ENCODE measurements around a stretch of chr2.

DNA sequence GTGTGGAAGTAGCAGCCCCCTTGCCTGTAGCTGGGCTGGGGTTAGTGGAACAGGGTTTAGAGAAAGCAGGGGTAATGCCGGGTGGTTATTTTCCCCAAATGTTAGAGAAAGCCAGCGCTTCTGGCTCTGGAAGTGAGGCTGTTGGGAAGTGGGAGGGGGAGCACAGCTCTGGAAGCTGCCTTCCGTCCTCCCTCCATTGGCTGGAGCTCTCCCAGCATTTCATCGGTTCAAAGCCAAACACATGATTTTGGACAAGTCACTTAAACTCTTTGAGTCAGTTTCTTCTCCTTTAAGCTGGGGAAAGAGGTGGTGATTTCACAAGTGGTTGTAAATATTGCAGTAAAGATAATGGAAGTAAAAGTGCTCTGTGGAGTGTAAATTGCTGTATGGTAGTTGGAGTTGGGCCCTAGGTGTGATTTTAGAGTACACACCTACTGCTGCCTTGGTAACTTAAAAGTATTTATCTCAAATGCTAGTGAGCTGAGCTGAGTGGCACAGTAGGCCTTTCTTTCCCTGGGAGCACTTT lies 54.6 kb downstream of the ASAP2 start:
- PRO-cap: no peak
- RAMPAGE, long total RNA, 3 experiments: no peak in any of the 3 experiments

GRCh38 chr2:9298211-9299077 lies 91.8 kb downstream of the ASAP2 start:
- PRO-cap: no peak
- RAMPAGE, long total RNA, 3 experiments: no peak in any of the 3 experiments

DNA sequence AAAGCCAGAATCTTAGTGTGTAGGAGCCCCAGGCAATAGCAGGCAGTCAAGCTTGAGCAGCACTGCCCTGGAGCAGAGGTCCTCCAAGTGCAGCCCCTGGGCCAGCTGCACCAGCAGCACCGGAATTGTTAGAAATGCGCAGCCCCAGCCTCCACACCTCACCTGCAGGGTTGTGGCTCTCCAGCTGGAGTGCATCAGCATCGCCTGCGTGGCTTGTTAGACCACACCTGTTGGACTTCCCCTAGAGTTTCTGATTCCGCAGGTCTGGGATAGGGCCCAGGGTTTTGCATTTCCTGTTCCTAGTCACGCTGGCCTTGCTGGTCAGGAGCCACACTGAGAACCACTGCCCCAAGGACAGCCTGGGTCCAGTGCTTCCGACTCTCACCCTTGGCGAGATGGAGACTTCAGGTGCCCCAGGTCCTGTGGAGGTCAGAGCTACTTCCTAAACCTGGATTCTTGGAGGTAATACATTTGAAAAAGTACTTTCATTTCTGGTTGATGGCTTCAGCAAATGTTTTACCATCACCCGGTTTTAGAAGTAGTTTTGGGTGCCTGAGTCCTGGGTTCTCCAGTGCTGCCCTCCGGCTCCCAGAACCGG lies 100.4 kb downstream of the ASAP2 start:
- PRO-cap: no peak
- RAMPAGE, long total RNA, 3 experiments: no peak in any of the 3 experiments

GRCh38 chr2:9398711-9399635 lies 24.4 kb downstream of the ITGB1BP1 start:
- PRO-cap: bidirectional peak, plus-strand start at chr2:9399190, minus-strand start at chr2:9398905
- RAMPAGE, long total RNA, 3 experiments: no peak in any of the 3 experiments

GRCh38 chr2:9548248-9549055 lies 7.2 kb downstream of the ADAM17 start:
- PRO-cap: no peak
- RAMPAGE, long total RNA, 3 experiments: no peak in any of the 3 experiments

DNA sequence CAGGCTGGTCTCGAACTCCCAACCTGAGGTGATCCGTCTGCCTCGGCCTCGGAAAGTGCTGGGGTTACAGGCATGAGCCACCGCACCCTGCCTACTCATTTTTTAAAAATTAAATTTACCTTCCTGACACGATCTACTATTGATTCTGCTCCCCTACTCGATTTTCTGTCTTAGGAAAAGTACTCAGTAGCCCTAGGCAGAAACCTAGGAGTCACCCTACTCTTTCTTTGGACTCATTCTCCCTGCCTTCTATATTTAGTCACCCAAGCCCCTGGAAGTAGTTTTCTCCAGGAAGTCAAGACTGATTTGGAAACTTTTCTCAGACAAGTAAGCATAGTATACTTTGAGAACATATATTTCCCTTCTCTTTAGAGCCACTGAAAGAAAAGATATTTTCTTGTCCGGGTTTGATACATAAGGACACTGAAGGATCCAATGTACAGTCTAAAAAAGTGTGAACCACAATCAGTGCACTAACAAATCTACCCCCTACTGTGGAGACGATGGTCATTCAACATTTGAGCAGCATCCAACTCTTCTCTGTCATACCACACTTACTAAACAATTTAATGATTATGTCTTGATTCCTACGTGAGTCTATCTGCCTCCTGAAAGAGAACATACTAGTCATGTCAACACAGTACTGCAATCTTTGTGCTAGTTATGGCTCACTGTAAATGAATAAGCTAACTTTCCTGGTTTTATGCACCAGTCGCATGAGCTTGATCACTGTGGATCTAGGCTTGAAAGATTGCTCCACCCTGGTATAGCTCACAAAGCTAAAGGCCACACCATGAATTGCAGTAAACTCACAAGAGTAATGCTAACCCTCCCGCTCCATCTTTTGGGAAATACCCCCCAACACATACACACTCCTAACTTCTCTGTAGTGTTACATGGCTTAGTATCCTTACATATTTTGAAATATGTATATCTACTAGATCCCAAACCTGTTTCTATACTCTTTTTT lies 19.8 kb downstream of the YWHAQ start:
- PRO-cap: no peak
- RAMPAGE, long total RNA, 3 experiments: start-site peak on the minus strand in 1 of 3 experiments, centred at position 343 of the sequence, 6 reads per replicate

DNA sequence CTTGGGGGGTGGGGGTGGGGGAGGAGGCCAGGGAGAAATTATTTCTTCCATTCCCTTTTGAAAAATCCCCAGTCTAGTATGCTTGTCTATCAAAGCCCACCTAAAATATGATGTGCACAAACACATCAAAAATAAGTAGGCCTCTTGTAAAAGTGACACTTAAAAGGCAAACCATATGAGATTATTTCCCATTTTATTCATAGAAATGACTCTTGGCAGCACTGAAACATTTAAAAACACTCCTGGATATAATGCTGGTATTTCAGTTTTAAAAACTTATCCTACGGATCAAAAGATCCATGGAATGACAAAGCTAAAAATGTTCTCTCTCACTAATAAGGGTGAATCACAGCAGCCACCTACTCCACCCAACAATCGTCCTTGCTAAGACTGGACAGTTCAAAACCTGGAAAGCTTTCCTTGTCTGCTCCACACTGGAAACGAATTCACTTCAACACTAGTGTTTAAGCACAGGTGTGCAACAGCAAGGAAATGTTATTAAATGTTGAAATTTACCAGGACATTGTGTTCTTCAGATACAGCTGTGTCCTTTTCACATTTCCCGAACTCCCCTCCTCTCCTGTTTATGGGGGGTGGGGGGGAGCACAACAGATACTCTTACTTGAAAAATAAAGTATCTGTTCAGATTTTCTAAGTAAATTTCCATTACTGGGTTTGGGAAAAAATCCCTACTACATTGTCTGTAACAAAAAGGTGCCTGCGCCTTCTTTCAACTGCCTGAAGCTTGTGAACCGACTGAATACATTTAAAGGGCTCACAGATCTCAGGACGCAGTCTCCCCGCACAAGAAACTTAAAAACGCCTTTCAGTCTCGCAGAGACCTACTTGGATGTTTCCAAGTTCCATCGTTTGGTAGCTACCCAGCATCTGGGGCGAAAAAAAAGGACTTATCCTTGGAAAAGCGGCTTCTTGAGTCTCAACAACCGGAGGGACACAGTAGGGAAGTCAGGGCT lies 1.5 kb downstream of the YWHAQ start:
- PRO-cap: no peak
- RAMPAGE, long total RNA, 3 experiments: no peak in any of the 3 experiments

- PRO-cap: no peak
- RAMPAGE, long total RNA, 3 experiments: no peak in any of the 3 experiments
Observed at GRCh38 chr2:9686037-9686592, 55.3 kb upstream of the YWHAQ start.

DNA sequence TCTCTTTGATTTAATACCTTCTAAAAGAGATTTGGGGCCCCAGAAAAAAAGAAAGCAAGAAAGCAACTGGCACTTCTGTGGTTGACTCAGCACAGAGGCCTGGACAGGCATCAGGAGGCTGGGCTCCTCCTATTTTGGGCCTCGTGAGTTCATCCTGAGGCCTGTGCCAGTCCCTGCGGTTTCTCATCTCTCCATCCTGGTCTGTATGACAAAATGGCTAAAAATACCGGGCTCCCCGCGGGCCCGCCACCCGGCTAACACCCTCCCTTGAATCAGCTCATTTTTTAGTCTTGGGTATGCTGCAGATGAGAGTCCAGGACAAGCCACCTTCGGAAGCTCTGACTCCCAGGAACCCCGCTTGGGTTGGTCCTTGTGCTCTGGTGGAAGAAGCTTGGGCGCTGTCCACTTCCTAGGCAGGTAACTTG lies 62.4 kb upstream of the YWHAQ start:
- PRO-cap: no peak
- RAMPAGE, long total RNA, 3 experiments: no peak in any of the 3 experiments

- PRO-cap: no peak
- RAMPAGE, long total RNA, 3 experiments: no peak in any of the 3 experiments
Observed at GRCh38 chr2:9757531-9758406, 85.5 kb upstream of the TAF1B start.

DNA sequence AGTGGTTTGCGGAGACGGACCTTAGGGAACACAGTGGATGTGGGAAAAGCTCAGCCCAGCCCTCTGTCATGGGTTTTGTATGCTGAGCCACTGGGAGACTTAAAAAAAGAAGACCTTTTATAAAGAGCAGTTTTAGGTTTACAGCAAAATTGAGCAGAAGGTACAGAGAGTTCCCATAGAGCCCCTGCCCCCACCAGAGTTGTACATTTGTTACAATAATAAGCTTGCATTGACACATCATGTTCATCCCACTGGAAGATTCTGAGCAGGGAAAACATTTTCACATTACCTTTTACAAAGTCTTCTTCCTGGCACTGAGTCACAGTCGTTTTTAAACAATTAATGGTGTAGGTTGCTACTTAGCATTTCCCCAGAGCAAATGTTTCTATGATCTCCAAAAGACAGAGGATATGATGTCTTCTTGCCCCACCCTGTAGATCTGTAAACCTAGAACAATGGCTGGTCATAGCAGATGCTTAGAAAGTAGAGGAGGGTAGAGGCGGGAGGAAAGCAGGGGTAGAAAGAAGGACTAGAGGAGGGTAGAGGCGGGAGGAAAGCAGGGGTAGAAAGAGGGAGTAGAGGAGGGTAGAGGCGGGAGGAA lies 82.8 kb upstream of the TAF1B start:
- PRO-cap: no peak
- RAMPAGE, long total RNA, 3 experiments: no peak in any of the 3 experiments

GRCh38 chr2:9830786-9831390 lies 12.4 kb upstream of the TAF1B start:
- PRO-cap: no peak
- RAMPAGE, long total RNA, 3 experiments: no peak in any of the 3 experiments

GRCh38 chr2:9860150-9860804 lies 17.0 kb downstream of the TAF1B start:
- PRO-cap: no peak
- RAMPAGE, long total RNA, 3 experiments: no peak in any of the 3 experiments

GRCh38 chr2:9952121-9952809 lies 772 bp downstream of the GRHL1 start:
- PRO-cap: no peak
- RAMPAGE, long total RNA, 3 experiments: no peak in any of the 3 experiments

- PRO-cap: unidirectional peak, plus-strand start at chr2:10079114
- RAMPAGE, long total RNA, 3 experiments: no peak in any of the 3 experiments
Observed at GRCh38 chr2:10078726-10079197, 1.4 kb downstream of the CYS1 start.

GRCh38 chr2:10079198-10079858 lies 883 bp downstream of the CYS1 start:
- PRO-cap: no peak
- RAMPAGE, long total RNA, 3 experiments: no peak in any of the 3 experiments

DNA sequence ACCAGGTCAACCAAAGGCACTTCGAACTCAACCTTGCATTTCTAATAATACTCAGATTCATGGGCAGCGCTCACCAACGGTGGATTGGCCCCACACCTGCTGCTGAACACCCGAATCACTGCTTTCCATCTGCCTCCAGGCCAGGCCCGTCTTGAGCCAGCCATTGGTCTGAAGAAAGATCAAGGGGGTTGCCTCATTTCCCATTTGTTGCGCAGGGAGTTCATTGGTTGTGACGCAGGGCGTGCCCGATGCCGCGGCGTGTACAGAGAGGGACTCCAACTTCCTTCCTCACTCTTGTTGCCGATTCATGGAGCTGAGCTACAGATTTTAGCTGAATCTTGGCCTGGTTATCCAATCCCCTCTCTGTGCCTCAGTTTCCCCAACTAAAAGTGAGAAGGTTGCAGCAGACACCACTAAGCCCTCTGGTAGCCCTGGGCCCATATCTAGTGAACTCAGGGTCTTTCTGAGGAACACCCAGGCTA lies 61.0 kb upstream of the HPCAL1 start:
- PRO-cap: no peak
- RAMPAGE, long total RNA, 3 experiments: no peak in any of the 3 experiments

- PRO-cap: no peak
- RAMPAGE, long total RNA, 3 experiments: no peak in any of the 3 experiments
Observed at GRCh38 chr2:10333099-10333527, 30.4 kb downstream of the HPCAL1 start.

DNA sequence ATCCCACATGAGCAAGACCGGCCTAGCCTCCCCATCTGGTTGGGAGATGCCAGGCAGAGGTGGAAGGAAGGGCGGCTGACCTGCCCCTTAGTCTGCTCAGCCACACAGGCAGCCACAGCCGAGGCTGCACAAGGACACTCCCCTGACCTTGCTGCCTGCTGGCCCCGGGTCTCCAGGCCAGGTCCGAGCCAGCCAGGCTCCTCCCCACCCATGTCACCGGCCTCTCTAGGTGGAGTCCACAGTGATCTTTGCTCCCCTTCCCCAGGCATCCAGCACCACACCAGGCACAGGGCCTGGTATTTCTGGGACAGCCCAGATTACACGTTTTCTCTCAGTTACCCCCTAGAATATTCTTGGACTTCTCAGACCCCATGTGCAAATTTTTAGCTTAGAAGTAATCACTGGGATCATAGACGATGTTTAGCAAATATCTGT lies 47.1 kb downstream of the ODC1 start:
- PRO-cap: no peak
- RAMPAGE, long total RNA, 3 experiments: no peak in any of the 3 experiments

GRCh38 chr2:10426594-10427221 lies 21.4 kb downstream of the ODC1 start:
- PRO-cap: no peak
- RAMPAGE, long total RNA, 3 experiments: no peak in any of the 3 experiments

All from tibial nerve (tissue), 3 donors.